Ovary (tissue), 7 donors: ENCODE results near the genes SULT1C3 and LIMS1.

DNA sequence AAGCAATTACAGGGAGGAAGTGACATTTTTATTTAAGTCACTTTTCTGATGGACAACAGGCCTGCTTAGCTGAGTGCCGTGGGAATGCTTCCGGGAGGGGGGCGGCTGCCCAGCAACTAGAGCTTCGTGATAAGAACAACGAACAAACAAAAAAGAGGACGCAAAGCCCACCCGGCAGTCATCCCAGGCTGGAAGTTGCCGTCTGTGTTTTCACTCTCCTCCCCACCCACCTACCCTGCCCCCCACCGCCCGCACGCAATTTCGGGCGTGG is 447 bp upstream of the NCK2 start:
- PRO-cap, 7 experiments: peak in 2 of 7 experiments; most common plus-strand start position 177 of the sequence (in 2); most common minus-strand start position 206 of the sequence (in 1)
- RAMPAGE, long total RNA, 2 experiments: no peak in any of the 2 experiments

GRCh38 chr2:105747874-105748660 is 3.4 kb downstream of the NCK2 start:
- PRO-cap, 7 experiments: no peak in any of the 7 experiments
- RAMPAGE, long total RNA, 2 experiments: no peak in any of the 2 experiments

DNA sequence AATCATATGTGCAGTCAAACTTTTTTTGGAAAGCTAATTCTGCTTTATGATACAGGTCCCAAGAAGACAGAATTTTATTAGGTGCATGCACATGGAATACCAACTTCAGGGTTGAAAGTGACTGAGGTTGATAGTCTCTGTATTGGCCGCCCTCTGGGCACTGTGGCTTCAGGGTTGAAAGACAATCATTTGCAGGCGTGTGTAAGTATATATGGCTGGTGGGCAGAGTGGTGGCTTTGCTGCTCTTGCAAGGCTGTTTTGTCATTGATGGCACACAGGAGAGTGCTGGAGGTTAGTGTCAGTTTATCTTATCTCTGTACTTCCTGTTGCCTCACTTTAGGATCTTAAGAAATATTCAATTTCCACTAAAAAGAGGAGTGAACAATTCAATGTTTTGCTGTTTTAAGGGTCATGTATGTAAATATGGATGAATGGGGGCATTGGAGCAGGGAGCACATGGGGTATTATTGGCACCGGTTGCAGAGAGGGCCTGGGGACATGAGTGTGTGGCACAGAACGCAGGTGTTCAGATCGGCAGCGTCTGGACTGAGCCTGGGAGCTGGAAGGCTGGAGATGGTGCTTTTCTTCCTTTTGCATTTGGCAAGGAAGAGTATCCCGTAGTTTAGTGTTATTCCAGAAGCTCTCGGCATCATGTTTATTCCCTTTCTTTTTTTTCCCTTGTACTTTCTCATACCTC is 51.5 kb downstream of the NCK2 start:
- PRO-cap, 7 experiments: no peak in any of the 7 experiments
- RAMPAGE, long total RNA, 2 experiments: no peak in any of the 2 experiments

DNA sequence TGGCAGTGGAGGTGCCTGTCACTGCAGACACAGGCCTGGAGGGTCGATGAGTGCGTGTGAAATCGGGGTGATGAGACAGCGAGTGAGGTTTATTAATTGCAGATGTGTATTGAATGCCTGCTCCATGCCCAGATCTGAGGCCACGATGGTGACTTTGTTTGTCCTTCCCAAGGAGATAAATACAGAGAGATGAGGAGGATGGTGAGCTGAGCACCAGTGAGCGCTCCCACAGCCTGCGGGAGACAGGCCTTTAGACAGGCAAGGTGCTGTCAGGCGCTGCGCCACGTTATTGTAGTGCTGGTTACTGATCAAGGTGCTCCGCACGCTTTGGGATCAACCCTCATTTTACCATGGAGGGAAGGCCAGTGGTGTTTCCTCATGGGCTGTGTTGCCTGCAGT is 126.3 kb downstream of the NCK2 start:
- PRO-cap, 7 experiments: no peak in any of the 7 experiments
- RAMPAGE, long total RNA, 2 experiments: no peak in any of the 2 experiments

- PRO-cap, 7 experiments: no peak in any of the 7 experiments
- RAMPAGE, long total RNA, 2 experiments: no peak in any of the 2 experiments
Observed at GRCh38 chr2:106096668-106097216, 31.3 kb downstream of the ECRG4 start.

GRCh38 chr2:106110406-106110778 is 44.9 kb downstream of the ECRG4 start:
- PRO-cap, 7 experiments: no peak in any of the 7 experiments
- RAMPAGE, long total RNA, 2 experiments: no peak in any of the 2 experiments

GRCh38 chr2:106205618-106205817 is 11.4 kb upstream of the UXS1 start:
- PRO-cap, 7 experiments: no peak in any of the 7 experiments
- RAMPAGE, long total RNA, 2 experiments: no peak in any of the 2 experiments

GRCh38 chr2:107137919-107138118 is 251.9 kb upstream of the ST6GAL2 start:
- PRO-cap, 7 experiments: no peak in any of the 7 experiments
- RAMPAGE, long total RNA, 2 experiments: no peak in any of the 2 experiments

- PRO-cap, 7 experiments: no peak in any of the 7 experiments
- RAMPAGE, long total RNA, 2 experiments: no peak in any of the 2 experiments
Observed at GRCh38 chr2:108239524-108240285, at the start of gene SULT1C3. Gene SULT1C3, plus strand, starts transcription at chr2:108239968.

GRCh38 chr2:108485276-108485499 is 36.2 kb downstream of the GCC2 start:
- PRO-cap, 7 experiments: peak in 1 of 7 experiments; most common plus-strand start chr2:108485445 (in 1)
- RAMPAGE, long total RNA, 2 experiments: no peak in any of the 2 experiments

DNA sequence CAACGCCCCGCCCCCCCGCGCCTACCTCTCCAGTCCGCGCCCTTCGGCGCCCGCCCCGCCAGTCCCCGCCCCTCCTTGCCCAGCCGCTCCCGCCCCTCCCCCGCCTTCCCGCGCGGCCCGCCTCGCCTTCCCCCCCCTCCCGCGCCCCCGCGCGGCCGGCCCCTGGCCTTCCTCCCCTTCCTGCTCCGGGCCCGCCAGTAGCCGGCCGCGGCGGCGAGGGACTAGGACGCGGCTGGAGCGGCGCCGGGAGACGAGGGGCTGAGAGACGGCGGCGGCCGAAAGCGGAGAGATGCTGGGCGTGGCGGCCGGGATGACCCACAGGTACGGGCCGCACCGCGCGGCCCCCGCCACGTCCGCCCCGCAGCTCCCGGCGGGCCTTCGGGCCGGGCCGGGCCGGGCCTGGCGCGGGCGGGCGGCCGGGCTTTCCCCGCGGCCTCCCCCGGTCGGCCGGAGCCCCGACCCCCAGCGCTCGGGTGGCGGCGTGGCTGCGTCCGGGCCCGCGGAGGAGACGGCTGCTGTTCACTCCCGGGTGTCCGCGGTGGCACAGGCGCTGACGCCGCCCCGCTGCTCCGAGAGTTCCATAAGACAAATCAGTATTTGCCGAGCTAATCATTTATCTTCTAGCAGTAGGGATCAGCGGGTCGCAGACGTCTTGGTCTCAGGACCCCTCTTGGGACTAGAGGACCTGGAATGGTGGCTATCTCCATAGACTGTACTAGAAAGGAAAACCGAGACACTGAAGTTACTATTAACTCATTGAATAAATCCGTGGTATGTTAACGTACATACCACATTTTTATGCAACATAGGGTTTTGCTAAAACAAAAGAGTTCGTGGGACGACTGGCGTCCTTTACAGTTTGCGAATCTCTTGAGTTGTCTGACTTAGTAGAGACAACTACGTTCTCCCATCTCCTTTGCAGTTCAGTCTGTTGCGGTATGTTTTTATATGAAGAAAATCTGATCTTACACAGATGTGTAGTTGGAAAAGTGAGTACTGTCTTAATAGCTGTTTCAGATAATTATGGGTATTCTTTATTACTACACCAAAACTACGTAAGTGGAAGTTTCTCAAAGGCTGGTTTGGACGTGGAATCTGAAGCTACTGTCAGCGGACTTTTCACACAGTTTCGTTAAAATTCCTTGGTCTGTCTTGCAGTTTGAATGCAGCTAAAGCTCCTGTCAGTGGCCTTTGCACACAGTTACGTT is at the start of gene LIMS1:
TSS of gene LIMS1 (plus strand) at position 197 of the 1,208 bp plus-strand sequence.
- PRO-cap, 7 experiments: peak in 7 of 7 experiments; most common plus-strand start position 197 of the sequence (in 6); most common minus-strand start position 1,134 of the sequence (in 6)
- RAMPAGE, long total RNA, 2 experiments: start-site peak on the plus strand in 1 of 2 experiments, centred at position 178 of the sequence, 194 reads per replicate

- PRO-cap, 7 experiments: peak in 2 of 7 experiments; most common plus-strand start chr2:108594410 (in 2); most common minus-strand start chr2:108594257 (in 1)
- RAMPAGE, long total RNA, 2 experiments: no peak in any of the 2 experiments
Observed at GRCh38 chr2:108593617-108594744, 59.7 kb downstream of the LIMS1 start.

DNA sequence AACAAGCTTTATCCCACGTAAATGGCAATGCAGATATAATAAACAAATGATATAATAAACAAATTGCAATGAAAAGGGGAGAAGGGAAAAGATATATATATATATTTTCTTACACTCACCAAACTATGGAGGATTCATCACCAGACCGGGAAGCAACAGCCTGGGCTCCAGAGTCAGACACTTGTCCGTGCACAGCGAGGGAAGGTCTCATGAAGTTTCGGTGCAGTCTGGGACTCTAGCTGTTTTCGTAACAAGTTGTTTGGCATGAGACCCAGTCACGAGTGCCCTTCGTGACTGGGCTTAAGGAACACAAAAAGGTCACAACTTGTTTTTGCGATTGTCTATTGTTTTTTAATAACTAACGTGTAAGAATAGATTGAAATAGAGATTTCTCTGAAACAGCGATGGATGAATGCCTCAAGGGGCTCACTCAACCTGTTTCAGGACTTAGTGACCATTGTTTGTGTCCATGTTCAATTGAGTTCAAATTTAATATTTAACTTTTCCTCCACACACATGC is 66.9 kb downstream of the LIMS1 start:
- PRO-cap, 7 experiments: no peak in any of the 7 experiments
- RAMPAGE, long total RNA, 2 experiments: no peak in any of the 2 experiments

DNA sequence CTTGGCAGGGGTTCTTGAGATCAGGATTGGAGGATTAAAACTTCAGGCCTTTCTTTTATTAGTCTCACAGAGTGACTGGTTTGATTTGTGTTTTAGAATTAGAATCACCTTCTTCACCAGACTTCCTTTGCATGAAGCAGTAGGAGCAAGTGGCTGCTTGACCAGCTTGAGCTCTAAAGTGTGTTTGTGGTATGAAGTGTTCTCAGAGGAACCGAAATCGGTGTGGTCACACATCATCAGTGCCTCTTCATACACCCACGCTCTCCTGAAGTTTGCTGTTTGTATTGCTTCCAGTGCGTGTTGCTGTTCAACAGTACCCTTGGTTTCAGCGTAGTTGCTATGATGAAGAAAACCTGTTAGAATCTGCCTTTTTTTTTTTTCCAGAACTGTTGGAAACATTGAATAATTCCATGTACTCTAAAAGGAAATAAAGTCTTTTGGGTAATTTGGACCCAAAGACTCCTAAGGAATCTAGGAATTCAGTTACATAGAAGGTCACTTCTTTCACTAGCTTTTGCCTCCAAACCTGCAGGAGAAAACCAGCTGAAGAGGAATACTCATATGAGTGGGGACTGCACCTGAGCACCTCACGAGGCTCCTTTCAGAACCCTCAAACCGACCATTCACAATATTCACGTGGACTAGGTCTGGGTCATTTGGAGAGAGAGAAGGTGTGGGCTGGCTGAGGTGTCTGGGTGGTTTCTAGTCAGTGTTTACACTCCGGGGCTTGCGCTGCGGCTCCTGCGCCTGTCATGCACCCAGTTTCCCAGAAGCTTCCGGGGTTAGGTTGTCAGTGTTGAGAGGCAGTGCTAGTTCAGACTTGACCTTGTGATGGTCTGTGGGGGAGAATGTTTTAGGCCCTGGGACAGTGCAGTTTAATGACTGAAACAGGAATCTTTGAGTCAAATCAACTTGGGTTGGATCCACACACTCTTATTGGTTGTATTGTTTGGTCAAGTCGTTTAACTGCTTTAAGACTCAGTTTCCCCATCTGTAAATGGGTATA is 78.1 kb downstream of the LIMS1 start:
- PRO-cap, 7 experiments: peak in 2 of 7 experiments; most common plus-strand start position 455 of the sequence (in 1); most common minus-strand start position 180 of the sequence (in 2)
- RAMPAGE, long total RNA, 2 experiments: no peak in any of the 2 experiments

GRCh38 chr2:108623579-108624271 is 89.5 kb downstream of the LIMS1 start:
- PRO-cap, 7 experiments: no peak in any of the 7 experiments
- RAMPAGE, long total RNA, 2 experiments: no peak in any of the 2 experiments

DNA sequence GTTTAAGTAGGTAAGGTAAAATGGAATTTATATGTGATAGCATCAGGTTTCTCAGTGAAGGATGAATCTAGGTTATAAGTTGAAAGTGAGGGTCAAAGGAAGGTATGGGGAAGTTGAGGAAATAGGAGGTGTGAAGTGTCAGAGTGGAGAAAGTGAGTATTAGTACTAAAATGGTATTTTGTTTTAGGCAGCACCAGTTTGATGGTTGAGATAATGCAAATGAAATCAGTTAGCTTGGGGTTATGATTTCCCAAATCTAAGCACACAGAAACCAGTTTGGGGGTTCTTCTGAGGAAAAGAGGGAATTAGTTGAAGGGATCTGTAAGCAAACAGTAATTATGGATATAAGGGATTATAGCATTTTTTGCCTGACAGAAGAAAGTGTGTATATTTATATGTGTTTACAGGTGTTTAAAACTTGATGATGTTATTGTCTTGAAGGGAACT is 14.9 kb downstream of the RANBP2 start:
- PRO-cap, 7 experiments: no peak in any of the 7 experiments
- RAMPAGE, long total RNA, 2 experiments: no peak in any of the 2 experiments

DNA sequence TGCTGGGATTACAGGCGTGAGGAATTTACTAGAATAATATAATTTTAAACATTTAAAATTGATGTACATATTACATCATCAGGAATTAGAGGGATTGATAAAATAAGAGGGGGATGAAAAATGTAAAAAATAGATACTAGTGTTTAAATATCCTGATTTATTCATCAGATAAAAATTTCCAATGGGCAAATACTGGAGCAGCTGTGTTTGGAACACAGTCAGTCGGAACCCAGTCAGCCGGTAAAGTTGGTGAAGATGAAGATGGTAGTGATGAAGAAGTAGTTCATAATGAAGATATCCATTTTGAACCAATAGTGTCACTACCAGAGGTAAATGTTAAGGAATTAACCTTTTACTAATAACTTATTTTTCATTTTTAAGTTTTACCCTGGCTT is 5.5 kb upstream of the CCDC138 start:
- PRO-cap, 7 experiments: no peak in any of the 7 experiments
- RAMPAGE, long total RNA, 2 experiments: no peak in any of the 2 experiments

GRCh38 chr2:109243362-109243976 is 114.5 kb downstream of the SH3RF3 start:
- PRO-cap, 7 experiments: no peak in any of the 7 experiments
- RAMPAGE, long total RNA, 2 experiments: no peak in any of the 2 experiments

DNA sequence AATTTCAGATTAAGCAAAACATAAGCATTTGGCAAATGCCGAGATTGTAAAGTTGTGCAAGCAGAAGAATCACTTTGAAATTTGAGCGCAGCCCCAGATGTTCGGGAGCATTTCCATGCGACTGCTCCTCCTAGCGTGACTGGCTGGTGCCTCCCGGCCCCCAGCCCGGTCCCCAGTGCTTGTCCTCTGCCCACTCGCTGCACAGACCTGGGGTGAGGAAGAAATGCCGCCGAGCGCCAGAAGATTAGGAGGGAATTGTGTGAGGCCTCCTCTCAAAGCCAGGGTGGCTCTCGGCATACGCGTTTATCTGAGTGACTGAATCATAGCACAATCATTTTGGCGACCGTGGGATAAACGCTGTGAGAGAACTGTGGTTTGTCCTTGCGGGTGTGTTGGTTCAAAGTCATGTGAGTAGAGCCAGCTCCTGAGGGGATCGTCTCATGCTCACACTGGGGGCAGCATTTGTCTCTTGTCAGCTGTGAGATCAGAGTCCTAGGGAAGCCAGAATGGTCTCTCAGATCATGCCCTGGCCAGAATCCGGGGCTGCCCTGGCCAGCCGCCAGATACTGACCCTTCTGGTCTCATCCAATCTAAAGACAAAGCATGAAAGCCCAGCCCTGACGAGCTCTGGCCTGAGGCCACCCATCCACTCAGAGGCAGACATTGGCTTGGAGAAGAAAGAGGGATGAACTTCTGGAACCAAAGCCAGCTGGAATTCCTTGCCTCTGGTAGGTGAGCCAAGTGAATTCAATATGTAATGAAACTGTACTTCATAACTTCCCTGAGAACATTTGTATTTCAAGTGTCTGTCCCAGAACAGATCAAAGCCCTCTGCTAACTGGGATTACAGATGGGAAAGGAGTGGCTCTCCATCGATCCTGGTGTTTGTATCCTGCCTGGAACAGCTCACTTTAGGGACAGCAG is 189.4 kb downstream of the SH3RF3 start:
- PRO-cap, 7 experiments: peak in 1 of 7 experiments; most common plus-strand start position 111 of the sequence (in 1); most common minus-strand start position 196 of the sequence (in 1)
- RAMPAGE, long total RNA, 2 experiments: no peak in any of the 2 experiments

DNA sequence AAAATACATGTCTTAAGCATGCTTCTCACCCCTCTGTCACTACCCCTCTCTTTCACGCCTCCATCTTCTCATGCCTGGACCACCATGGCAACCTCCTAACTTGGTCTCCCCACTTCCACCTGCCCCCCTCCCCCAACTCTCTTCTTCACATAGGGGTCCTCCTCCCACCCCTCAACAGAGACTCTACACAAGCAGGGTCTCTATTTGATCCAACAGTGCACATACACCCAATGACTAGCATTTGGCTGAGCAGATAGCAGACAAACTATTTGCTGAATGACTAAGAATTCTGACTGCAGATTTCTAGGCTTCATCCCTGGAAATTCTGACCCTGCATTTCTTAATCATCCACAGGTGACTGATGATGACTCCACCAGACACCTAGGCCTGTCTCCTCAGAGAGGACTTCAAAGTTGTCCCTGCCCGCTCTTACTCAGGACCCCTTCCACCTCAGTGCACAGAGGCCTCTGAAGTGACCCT is 51.5 kb downstream of the SEPTIN10 start:
- PRO-cap, 7 experiments: no peak in any of the 7 experiments
- RAMPAGE, long total RNA, 2 experiments: no peak in any of the 2 experiments